H4 (cell line): Measurements from ENCODE around the genes CEP70, PRR23A and COPB2.

- RAMPAGE, long total RNA: no peak
Measured at GRCh38 chr3:137771771-137772177, 7.7 kb downstream of the SOX14 start.

GRCh38 chr3:138360391-138360983 is 12.1 kb downstream of the MRAS start:
- RAMPAGE, long total RNA: no peak

DNA sequence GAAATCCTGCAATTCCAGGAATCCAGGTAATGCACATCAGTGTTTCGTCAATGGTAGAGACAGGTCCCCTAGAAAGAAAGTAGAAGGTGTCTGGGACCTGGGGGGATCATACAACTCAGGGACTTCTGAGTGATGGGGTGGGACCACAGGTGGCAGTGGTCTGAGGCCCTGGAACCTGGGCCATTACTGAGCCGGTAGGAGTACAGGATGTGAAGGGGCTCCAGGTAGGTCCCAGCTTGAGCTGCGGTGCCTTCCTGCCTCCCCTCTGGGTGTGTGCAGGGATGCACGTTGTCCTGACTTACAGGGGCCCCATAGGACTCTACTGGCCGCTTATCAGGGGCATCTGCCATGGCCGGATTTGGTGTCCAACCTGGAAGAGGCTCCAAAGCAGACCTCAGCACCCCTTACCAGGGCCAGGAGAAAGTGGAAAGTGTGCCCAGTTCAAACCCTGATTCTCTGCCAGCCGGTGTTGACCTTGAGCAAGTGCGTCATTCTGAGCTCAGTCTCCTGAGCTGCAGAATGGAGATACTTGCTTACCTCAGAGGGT is 35.6 kb upstream of the ESYT3 start:
- RAMPAGE, long total RNA: no peak

- RAMPAGE, long total RNA: start-site peak on the minus strand at chr3:138594211-138594260, 107 reads
Measured at GRCh38 chr3:138593570-138594615, at the start of gene CEP70. CEP70 (minus strand) TSS chr3:138594260.

- RAMPAGE, long total RNA: no peak
Measured at GRCh38 chr3:138694211-138694786, 85.7 kb downstream of the FAIM start.

DNA sequence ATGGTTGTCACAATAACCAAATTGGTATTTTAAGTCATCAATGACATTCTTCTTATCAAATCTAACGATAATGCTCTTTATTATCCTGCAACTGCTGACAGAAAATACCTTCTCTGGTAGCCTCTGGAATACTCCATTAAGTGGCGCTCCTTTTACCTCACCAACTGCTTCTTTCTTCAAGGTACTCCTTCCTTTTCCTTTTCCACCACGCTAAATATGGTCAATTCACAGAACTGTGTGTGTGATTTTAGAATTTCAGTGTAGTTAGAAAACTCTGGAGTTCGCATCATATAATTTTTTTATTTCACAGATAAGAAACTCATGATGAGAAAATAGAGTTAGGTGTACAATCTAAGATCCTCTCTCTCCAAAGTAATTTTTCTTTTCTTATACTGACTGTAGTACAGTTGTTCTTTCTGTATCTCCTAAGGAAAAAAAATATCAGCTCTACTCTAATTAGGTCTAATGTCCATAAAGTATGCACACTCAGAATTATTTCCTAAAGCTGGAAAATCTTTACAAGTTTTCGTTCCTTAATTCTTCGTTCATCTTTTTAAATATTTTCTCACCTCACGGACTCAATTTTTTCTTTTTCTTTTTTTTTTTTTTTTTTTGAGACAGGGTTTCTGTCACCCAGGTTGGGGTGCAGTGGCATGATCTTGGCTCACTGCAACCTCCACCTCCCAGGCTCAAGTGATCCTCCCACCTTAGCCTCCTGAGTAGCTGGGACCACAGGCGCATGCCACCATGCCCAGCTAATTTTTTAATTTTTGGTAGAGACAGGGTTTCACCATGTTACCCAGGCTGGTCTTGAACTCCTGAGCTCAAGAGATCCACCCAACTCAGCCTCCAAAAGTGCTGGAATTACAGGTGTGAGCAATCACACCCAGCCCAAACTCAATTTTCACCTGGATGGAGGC is 99.4 kb downstream of the FAIM start:
- RAMPAGE, long total RNA: no peak

GRCh38 chr3:138823706-138824570 is 10.8 kb downstream of the PIK3CB start:
- RAMPAGE, long total RNA: no peak

GRCh38 chr3:138835199-138835515 is 429 bp upstream of the PIK3CB start:
- RAMPAGE, long total RNA: no peak

DNA sequence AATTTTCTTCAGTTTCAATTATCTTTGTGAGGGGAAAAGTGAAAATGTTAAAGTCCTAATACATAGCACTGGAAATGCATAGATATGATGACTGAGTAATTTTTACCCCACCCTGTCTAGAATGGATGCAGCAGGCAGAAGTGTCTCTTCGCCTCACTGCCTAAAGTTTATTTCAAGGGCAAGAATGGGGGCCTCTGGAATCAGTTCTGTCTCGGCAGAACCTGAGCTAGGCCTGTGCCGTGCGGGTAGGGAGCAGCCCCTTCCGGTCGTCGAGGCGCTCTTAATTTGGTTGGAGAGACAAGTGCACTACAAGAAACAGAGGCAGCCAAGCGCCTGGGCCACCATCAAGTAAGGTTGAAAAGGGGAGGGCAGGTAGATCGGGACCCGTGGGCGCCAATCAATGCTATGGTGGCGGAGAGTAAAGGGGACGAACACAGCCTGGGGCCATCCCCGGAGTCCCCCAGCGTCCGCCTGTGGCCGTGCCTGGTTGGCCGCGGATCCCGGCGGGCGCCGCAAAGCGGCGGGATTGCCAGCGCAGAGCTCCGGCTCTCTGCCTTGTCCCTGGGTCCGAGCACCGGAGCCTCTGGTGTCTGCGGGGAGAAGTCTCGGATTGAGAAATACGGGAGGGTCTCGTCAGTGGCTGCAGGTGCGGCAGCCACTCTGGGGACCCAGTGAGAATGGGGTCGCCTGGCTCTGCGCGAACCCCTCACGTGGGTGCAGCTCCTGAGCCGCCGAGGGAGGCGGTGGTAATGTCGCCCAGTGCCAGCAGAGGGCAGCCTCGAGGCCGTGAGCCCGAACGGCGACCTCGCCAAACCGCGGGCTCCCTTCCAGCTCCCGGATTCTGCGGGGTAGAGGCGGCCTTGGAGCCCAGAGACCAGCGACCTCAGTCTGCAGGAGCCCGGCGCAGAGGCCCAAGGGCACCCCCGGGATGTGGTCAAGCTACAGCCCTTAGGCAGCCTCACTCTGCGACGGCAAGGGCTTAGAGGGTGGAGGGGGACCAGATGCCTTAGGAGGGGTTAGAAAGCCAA is 11.0 kb downstream of the FOXL2 start:
- RAMPAGE, long total RNA: no peak

- RAMPAGE, long total RNA: no peak
Measured at GRCh38 chr3:138937819-138938775, 8.8 kb downstream of the FOXL2 start.

GRCh38 chr3:138944237-138944756 is 2.6 kb downstream of the FOXL2 start:
- RAMPAGE, long total RNA: no peak

- RAMPAGE, long total RNA: no peak
Measured at GRCh38 chr3:138947535-138948252, 677 bp downstream of the FOXL2NB start.

DNA sequence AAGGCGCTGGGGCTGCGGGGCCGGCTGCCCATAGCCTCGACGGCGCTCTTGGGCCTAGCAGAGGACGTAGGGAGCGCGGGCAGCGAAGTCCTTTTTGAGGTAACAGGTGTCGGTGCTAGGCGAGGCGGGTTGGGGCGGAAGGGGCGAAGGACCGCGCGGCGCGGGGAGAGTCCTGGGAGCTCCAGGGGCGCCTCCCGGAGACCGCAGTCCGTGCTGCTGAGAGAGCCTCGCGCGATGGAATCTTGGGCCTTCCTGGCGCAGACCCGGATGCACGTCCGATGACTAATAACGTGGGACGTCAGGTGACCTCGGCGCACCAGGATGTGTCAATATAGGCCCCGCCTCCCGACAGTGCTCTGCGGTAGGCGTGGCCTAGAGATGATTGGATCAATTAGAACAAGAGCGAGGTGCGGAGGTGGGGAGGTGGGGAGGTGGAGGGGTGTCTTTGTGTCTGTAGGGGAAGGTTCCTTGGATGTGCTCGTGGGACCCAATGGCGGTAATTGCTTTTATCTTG is at the start of gene PRR23A:
PRR23A (minus strand) TSS at position 32 of the 514 bp plus-strand sequence.
- RAMPAGE, long total RNA: no peak

DNA sequence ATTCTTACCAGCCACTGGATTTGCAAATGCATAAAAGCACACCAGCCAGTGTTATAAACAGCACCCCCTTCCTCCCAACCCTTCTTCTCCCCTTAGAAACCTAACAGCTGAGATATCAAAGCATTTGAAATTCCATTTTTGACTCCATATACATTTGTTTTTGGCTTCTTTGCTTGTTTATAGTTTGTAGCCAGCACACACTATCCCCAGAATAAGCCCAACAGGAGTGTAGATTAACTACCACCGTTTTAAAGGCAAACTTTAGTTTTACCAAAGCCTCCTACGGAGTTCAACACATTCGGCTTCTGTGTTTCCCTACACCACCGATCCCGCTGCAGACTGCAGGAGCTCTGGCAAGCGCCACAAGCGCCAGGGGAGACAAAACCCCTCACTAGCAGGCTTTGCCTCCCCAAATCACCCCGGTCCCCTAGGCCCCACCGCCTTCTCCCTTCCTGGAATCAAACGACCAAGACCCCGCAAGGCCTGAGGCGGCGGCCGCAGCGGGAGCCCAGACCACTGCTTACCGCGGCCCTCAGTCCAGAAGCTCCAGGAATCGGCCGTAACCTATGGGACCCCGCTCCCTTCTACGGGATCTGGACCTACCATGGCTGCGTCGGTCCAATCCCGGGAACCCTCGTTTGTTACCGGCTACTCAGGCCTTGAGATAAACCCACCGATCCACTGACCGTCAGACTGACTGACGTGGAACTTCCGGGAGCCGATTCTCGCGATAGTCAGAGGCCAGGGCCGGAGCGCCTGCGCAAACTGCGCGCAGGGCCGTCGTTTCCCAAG is at the start of gene COPB2:
COPB2 (minus strand) TSS at position 703 of the 792 bp plus-strand sequence.
- RAMPAGE, long total RNA: start-site peak on the minus strand centred at position 688 of the sequence, 44 bp wide, 270 reads

GRCh38 chr3:139533086-139533350 is 6.5 kb downstream of the RBP1 start:
- RAMPAGE, long total RNA: no peak

DNA sequence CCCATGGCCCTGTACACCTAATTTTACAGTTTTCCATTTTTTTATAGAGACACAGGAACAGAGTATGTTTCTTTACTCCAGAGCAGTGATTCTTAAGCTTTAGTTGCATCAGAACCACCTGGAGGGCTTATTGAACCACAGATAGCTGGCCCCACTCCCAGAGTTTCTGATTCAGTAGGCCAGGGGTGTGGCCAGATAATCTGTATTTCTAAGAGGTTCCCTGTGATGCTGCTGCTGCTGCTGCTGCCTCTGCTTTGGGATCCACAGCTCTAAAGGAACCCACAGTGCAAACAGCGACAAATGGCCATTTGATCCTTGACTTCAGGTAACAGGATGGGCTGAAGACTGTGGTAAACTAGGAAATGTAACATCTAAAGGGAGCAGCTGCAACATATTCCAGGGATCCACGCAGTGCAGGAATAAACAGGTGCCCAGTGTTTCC is 5.0 kb downstream of the RBP1 start:
- RAMPAGE, long total RNA: no peak

GRCh38 chr3:141311648-141312302 is 56.5 kb upstream of the ZBTB38 start:
- RAMPAGE, long total RNA: no peak

DNA sequence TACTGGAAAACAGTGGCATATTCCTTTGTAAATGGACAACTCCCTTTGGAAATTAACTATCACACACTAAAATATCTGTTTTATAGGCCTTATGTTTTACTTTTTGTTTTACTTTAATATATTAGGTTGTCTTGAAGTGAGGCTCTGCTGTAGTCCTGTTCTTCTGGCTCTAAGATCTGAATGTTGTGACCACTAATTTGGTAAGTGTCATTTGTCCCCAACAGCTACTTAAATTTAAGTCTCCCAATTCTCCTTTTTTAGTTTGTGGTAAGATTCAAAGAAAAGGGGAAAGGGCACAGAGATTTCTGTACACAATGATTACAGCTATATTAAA is 1.4 kb downstream of the ZBTB38 start:
- RAMPAGE, long total RNA: no peak

GRCh38 chr3:141401872-141401990 is 33.4 kb downstream of the ZBTB38 start:
- RAMPAGE, long total RNA: no peak

DNA sequence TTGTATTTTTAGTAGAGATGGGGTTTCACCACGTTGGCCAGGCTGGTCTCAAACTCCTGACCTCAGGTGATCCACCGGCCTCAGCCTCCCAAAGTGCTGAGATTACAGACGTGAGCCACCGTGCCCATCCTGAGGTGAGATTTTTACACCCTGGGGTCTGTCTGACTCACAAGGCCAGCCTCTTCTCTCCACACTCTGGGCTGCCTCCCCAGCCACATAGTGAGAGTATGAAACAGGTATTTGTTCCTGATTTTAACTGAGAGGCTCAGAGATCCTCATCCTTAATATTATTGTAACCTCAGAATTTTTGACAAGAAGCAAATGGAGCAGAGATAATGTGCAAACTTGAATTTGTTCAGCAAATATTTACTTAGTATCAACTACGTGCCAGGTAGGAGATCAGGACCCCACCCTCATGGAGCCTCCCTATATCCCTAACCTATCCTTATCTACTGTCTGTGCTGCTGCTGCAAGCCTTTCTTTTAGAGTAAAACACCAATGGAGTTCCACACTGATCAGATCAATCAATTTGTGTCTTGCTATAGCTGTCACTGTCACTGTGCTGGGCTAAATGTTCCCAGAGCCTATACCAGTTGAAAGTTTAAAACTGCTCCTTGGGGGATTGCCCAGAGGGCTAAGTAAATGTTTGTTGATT is 41.0 kb downstream of the ZBTB38 start:
- RAMPAGE, long total RNA: no peak